Karpas-422 (cell line): ENCODE measurements around the genes ARMC12 and LHFPL5.

DNA sequence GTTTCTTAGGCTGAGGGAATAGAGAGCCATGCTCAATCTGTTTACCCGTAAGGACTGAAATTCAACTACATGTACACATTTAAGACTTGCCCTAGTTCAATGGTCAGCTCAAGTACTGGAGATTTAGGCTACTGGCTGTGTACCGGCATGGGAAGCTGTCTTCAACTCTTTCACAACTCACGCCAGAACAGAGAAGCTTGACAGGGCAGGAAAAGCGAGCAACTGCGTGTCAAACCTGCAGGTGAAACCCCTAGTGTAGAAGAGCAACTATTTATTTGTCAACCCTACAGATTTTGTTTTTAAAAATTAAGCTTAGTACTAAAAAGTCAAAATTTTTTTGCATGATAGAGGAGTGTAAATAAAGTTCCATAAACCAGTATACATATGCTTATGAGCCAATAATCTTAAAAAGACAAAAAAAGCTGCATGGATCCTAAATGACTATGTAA lies 61.7 kb upstream of the TULP1 start:
- PRO-cap = no peak
- RAMPAGE, long total RNA = no peak

- PRO-cap = no peak
- RAMPAGE, long total RNA = no peak
Measured at GRCh38 chr6:35610742-35611831, 77.6 kb downstream of the FKBP5 start.

- PRO-cap = no peak
- RAMPAGE, long total RNA = no peak
Measured at GRCh38 chr6:35642362-35643245, 46.1 kb downstream of the FKBP5 start.

GRCh38 chr6:35654445-35655151 lies 34.1 kb downstream of the FKBP5 start:
- PRO-cap = no peak
- RAMPAGE, long total RNA = no peak

DNA sequence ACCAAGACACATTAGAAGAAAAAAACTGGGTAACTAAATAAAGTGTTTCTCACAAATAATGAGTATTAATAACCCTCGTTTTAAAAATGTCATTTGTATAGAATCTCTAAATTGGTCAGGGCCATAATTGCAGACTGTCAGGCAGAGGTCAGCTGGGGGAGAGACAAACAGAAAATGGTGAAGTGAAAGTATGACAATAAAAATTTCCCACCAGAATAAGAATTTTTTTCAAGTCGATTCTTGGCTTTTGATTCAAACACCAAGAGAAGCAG lies 1.6 kb downstream of the FKBP5 start:
- PRO-cap = no peak
- RAMPAGE, long total RNA = no peak

DNA sequence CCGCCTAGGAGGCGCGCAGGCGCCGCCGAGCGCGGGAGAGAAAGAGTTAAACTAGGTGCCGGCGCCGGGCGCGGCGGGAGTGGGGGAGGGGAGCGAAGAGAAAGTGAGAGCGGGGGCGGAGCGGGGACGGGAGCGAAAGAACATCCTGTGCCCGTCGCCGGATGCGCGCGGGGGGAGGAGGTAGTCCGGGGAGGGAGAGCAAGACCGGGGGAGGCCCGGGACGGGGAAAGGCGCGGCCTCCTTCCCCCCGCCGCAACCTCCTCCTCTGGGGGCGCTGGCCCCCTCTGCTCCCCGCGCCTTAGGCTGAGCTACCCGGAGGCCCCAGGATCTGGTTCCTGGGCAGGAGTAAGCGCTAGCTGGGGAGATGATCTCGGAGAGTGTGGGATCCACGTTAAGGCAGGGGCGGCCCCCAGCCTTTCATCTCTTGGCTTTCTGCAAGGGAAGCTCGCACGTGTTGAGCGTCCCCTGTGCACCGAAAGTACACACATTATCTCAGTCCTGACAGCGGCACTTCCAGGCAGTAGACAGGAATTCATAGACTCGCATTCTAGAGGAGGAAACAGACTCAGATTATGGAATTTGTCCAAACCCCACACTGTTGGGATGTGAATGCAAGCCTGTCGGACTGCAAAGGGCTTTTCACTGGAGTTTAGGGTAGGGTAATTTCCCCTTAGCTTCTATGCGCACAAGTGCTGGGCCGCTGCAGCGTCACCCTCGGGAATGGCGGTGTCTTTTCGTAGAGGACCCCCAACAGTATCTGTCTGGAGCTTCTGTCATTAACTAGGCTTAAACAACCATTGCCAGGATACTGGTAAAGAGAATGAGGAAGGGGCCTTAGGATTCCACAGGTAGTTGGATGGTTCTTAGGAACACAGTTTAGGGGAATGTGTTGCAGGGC lies 4.7 kb upstream of the ARMC12 start:
- PRO-cap = unidirectional peak, plus-strand start at position 183 of the sequence
- RAMPAGE, long total RNA = no peak

DNA sequence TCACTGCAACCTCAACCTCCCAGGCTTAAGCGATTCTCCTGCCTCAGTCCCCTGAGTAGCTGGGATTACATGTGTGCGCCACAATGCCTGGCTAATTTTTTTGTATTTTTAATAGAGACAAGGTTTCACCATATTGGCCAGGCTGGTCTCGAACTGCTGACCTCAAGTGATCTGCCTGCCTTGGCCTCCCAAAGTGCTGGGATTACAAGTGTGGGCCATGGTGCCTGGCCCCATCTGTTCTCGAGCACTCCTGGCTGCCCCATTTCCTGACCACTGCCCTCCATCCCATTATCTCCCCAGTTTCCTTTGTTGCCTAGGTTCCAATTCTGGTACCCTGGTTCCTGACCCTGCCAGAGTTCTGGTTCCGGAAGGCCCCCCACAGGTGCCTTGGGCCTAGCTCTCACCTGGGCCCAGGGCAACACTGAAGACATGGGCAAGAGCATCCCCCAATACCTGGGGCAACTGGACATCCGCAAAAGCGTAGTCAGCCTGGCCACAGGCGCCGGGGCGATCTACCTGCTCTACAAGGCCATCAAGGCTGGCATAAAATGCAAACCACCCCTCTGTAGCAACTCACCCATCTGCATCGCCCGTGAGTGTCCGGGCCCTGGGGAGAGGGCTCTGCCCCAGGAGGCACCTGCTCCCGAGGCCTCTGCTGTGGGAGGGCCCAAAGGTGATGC lies at the start of gene ARMC12:
Gene ARMC12, plus strand, starts transcription at position 353 of the 680 bp plus-strand sequence.
- PRO-cap = no peak
- RAMPAGE, long total RNA = no peak

- PRO-cap = no peak
- RAMPAGE, long total RNA = no peak
Measured at GRCh38 chr6:35737487-35737950, 687 bp downstream of the ARMC12 start.

GRCh38 chr6:35739607-35740316 lies 2.9 kb downstream of the ARMC12 start:
- PRO-cap = no peak
- RAMPAGE, long total RNA = no peak

- PRO-cap = no peak
- RAMPAGE, long total RNA = no peak
Measured at GRCh38 chr6:35786594-35787127, 5.8 kb downstream of the CLPSL1 start.

DNA sequence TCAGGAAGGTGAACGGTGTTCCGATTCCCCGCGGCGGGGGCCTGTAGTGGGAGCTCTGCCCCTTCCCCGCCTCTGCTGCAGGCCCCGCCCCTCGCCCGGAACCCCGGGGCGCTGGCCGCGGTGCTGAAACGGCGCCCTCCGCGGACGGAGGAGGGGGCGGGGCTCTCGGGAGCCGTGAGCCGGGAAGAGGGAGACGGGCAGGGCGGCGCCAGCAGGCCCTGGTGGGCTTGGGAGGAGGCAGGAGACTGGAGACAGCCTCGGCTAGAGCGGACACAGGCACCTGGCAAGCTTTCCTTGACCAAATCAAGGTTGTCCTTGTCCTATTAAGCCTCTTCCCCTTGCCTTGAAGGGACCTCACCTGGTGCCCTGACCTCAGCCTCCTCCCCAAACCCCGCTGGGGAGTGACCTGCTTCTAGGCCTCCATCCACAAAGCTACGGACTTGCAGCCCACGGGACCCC lies at the start of gene LHFPL5:
Gene LHFPL5, plus strand, starts transcription at position 165 of the 459 bp plus-strand sequence.
- PRO-cap = no peak
- RAMPAGE, long total RNA = no peak

GRCh38 chr6:36084387-36085132 lies 45.8 kb upstream of the MAPK13 start:
- PRO-cap = no peak
- RAMPAGE, long total RNA = no peak

GRCh38 chr6:36086637-36087678 lies 43.4 kb upstream of the MAPK13 start:
- PRO-cap = no peak
- RAMPAGE, long total RNA = no peak

- PRO-cap = no peak
- RAMPAGE, long total RNA = no peak
Measured at GRCh38 chr6:36097741-36098475, 32.4 kb upstream of the MAPK13 start.

GRCh38 chr6:36099207-36099621 lies 31.1 kb upstream of the MAPK13 start:
- PRO-cap = no peak
- RAMPAGE, long total RNA = no peak

DNA sequence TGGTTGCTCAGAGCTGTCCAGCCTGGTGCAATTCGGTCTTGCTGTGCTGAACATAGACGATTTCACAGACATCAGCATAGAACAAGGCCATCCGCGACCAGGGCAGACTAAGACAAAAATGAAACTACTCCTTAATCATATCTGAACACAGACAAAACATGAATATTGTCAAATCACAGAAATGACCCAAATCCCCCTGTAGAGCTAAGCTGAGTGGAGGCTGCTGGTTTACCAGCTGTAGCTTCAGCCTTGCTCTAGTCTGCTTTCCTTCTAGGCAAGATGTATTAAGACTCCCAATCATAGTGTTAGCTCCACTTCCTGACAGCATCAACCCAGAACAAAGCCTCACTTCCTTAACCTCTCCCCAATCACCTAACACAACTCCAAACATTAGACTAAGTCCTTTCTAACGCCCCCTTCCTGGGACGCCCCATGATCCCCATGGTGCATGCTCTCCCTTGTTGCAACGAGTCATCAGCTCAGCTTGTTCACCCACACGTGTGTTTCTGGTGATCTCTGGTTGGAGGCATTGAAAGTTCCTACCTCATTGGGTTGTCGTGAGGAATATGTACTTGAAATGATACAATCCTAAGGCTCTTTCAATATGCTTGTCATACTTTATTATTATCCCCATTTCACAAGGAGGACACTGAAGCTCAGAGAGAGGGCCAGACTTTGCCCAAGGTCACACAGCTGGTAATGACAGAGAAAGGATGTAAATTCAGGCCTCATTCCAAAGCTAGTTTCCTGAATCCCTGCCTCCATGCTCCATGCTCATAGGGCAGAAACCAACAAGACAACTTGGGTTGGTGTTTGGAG lies 3.4 kb upstream of the MAPK13 start:
- PRO-cap = no peak
- RAMPAGE, long total RNA = no peak

GRCh38 chr6:36241446-36242251 lies 28.2 kb upstream of the PNPLA1 start:
- PRO-cap = no peak
- RAMPAGE, long total RNA = no peak

GRCh38 chr6:36285048-36285744 lies 15.3 kb downstream of the PNPLA1 start:
- PRO-cap = no peak
- RAMPAGE, long total RNA = no peak

GRCh38 chr6:36608492-36609598 lies 14.7 kb downstream of the SRSF3 start:
- PRO-cap = no peak
- RAMPAGE, long total RNA = no peak

DNA sequence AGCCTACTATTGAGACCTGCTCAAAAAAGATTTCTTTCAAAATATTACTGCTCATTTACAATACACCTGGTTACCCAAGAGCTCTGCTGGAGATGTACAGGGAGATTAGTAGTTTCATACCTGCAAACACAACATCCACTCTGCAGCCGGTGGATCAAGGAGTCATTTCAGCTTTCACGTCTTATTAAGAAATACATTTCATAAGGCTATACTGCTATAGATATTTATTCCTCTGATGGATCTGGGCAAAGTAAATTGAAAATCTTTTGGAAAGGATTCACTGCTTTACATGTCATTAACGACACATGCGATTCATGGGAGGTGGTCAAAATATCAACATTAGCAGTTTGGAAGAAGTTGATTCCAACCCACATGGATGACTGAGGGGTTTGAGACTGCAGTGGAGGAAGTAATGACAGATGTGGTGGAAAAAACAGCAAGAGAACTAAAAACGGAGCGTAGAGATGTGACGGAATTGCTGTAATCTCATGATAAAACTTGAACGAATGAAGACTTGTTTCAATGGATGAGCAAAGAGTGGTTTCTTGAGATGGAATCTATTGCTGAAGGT lies 18.9 kb downstream of the SRSF3 start:
- PRO-cap = no peak
- RAMPAGE, long total RNA = no peak